RPMI7951 (cell line): ENCODE results near the gene CMIP.

GRCh38 chr16:77236094-77236521, 36.9 kb downstream of the SYCE1L start:
- RAMPAGE, long total RNA: no peak

DNA sequence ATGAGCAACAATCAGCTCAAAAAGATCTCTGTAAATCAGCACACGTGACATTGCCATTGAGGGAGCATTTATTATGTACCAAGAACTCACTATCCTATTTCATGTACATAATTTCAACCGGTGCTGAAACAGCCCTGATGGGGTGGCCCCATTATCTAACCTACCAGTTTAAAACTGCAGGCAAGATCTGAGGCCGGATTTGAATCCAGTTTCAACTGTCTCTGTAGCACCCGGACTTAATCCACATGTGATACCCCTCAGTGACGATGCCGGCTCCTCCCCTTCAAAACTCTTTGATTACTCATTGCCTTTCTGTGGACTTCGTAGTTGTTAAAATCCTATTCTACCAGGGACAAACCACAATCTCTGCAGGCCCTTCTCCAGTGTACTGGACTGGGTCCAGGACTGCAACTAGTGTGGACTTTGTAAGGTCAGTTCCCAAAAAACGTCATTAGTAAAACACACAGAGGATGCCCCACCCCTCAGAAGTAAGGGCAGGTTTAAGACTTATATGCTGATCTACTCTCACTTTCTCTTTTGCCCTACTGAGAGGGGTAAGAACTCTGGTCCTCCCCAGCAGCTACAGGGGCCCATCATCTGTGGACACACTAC, 10.6 kb upstream of the NUDT7 start:
- RAMPAGE, long total RNA: no peak

DNA sequence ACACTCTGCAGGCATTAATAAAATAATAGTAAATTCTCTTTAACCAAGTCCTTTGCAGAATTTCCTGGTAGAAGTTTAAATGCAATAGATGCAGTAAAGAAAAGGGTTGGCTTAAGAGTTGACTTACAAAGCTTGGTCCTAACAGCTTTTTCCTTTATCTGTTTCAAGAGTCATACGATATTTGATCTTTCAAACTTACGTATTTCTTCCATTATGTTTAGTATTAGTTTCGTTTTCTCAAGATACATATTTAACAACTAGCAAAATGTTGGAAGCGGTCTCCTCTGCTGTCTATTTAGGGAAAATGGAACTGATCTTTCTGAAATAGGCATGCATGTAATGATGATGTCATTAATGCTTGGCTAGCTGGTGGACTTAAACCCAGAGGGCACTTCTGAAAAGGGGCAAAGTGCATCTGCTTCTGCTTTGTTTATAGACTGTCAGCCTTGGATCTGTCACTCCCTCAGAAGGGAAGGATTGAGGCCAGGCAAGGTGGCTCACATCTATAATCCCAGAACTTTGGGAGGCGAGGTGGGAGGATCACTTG, 185.3 kb downstream of the WWOX start:
- RAMPAGE, long total RNA: no peak

DNA sequence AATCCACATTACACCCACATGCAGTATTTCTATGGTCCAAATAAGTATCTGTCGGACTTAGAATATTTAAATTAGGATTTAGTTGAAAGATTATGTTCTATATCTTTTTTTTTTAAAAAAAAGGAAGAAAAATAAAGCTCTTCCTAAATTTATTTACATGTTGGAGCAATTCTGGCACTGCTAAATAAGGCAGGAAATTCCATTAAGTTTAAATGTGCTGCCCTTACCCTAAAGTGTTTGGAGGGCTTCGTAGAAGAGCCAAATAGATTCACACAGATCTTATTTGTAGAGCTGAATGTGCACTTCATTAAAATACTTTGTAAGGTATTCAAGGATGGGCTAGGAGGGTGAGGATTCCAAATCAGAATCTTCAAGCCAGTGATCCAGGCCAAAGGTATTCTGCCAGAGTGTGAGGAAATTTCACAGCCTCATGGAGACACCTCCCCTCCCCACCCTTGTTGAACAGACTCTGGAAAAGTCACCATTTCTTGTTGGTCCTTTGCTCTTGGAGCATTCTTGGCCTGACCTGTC, 193.1 kb downstream of the WWOX start:
- RAMPAGE, long total RNA: no peak

GRCh38 chr16:78317921-78318399, 218.5 kb downstream of the WWOX start:
- RAMPAGE, long total RNA: no peak

- RAMPAGE, long total RNA: no peak
Observed at GRCh38 chr16:78502705-78503369, 403.4 kb downstream of the WWOX start.

DNA sequence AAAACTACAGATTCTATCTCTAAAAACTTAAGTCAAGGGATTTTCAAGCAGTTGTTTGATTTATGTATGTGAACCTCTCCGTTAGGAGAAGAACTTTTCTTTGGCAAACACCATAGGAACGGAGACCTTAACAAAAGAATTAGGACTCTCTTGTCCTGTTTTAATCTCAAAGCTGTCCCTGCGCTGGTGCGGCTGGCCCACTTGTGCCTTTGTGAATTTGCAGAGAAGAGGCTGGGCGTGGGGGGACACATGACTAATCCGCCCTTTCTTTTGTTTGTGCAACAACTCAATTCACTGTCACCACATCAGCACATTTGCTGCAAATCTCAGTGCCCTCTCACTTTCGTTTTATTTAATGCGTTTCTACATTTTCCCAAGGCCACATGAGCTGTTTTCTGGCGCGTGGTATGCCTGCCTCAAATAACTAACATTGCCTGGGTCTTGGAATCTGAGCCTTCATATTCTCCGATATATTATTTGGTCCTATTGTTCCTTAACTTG, 642.9 kb downstream of the MAF start:
- RAMPAGE, long total RNA: no peak

- RAMPAGE, long total RNA: no peak
Observed at GRCh38 chr16:79163533-79164243, 436.8 kb downstream of the MAF start.

DNA sequence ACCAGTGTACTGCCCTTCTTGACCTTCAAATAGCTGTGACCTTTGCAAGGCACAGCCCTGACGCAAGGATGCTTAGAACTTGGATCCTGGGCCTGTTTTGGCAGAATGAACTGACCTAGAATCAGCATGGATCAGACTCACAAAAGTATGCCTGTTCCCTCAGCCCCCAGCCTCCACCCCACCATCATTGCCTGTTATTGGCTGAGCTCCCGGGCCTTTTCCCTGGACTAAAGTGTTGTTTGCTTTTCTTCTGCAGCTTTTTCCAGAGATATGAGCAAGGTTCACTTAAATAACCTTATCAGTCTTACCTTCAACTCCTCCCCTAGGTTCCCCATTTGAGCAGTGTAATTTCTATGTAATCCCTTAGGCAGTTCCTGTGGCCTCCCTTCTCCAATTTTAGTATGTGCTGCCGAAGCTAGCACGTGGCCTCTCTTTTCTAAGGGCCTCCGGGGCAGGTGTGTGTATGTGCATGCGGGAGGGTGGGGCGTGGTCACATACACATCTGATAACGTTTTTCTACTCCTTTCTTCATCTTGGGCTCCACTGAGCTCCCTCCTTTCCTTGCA, 347.3 kb downstream of the MAF start:
- RAMPAGE, long total RNA: no peak

- RAMPAGE, long total RNA: no peak
Observed at GRCh38 chr16:79438330-79438836, 162.2 kb downstream of the MAF start.

- RAMPAGE, long total RNA: no peak
Observed at GRCh38 chr16:79541203-79541731, 59.3 kb downstream of the MAF start.

DNA sequence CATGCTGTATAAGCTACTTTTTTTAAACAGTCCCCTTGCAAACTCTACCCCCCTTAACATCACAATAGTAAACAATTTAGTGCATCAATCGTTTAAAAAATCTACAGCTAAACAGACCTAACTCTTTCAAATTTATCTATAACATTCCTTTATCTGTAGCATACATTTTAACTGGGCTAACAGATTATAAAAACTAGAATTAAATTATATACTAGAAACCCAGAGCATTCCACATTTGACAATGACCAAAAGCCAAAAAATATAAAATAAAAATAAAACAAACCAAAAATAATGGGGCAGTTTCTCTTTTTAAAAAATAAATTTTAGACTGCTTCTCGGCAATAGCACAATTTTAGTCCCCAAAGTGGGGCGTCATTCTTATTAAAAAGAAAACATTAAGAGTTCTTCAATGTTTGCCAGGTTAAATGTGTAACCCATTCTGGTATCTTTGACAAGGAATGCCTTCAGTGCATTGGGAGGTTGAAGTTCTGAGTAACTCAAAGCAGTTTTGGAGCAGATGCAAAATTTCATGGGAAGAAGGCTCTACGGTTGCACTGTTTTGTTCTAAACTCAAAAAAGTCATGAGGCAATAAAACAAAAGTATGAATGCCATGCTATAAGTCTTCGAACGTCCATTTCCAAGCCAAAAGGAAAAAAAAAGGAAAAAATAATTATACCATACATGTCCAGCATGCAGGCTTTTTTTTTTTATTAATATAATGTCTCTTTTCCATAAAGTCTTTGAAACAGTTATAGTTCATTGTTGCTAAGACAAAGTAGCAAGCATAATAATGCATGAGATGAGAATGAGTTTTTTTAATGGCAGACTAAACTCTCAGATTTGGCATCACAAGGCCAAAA, 3.2 kb downstream of the MAF start:
- RAMPAGE, long total RNA: no peak

GRCh38 chr16:81189006-81189742, 49.3 kb upstream of the BCO1 start:
- RAMPAGE, long total RNA: no peak

DNA sequence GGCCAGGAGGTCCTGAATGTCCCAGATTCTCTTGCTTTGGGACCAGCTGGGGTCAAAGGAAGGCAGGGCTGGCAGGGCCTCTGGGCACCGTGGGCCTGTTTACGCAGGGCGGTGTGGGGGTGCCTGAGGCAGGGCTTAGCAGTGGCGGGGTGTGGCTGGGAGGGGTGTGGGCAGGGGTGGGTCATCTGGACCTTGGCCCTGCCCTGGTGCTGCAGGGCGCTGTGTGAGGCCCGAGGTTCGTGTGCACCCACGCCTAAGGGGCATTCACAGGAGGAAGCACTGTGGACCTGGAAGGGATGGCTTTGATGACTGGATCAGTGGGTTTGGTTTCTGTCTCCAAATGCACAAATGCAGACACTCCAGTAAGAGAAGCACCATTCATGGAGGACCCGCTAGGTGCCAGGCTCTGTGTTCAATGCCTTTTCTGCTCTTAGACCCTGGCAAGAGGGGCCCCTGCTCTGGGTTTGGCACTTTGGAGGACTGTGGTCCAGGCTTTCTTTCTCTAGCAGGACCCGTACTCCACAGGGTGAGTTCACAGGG, 37.4 kb downstream of the BCO1 start:
- RAMPAGE, long total RNA: no peak

- RAMPAGE, long total RNA: no peak
Observed at GRCh38 chr16:81444067-81444899, at the start of gene CMIP. CMIP (plus strand) TSS chr16:81444808.

DNA sequence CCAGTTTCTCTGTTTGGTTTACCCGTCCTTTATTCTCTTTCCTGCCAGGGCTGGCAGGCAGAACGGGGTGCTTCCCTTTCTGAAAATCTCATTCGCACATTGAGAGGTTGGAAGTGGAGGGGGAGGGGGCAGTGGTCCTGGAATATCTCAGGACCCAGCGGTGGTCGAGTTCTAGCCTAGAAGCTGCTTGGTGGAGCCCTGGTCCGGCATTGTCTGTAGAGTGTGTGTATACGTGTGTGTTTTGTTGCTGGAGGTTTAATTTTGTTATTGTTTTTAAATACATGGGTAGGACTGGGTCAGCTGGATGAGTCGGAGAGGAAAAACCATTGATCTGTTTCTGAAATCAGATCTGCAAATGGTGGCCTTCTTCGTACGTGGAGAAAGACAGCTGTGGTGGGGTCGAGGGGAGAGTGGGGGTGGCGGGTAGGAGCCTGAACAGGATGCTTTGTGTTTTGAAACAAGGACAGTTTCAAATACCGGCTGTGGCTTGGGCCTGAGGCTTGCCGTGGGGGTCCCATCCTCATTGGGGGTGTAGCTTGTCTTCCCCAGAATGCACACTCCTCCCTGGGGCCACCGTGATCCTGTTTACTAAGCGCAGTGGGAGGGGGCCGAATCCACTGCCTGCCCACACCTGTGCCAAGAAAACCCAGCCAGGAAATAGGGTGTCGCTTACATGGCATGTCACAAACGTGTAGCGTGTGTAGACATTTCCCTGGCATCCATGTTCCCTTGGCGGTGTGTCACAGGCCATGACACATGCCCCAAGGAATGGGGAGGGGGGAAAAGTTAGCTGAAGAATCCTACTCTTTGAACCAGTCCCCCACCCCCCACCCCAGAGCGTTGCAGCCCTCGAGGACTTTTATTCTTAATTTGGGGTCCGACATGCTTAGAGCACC, 1.7 kb downstream of the CMIP start:
- RAMPAGE, long total RNA: no peak

- RAMPAGE, long total RNA: no peak
Observed at GRCh38 chr16:81451246-81451501, 6.6 kb downstream of the CMIP start.

DNA sequence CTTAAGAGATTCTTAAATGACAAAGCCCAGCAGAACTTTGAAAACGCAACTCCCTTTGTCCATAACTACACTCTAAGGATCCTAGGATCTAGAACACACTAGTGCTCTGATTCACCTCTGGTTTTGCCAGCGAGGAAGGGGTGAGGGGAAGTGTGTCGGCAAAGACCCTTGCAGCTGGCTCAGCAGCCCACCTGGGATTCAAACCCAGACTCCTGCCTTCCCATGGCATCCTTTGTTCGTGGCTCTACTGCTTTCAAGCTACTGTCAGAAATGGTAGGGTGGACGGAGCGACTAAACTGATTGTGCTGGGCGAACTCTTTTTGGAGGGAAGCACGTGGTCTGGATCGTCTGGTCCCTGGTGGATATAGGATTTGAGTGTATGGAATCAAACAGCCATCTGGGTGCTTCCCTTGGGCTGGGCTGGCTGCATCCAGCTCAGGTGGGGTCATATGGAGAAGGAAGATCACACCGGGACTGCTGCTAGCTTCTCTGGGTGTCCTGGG, 8.4 kb downstream of the CMIP start:
- RAMPAGE, long total RNA: no peak

- RAMPAGE, long total RNA: no peak
Observed at GRCh38 chr16:81488837-81489797, 44.5 kb downstream of the CMIP start.

GRCh38 chr16:81499313-81500447, 55.1 kb downstream of the CMIP start:
- RAMPAGE, long total RNA: no peak